Testis (tissue), 5 donors: ENCODE measurements around the gene CFAP36.

- PRO-cap, 3 experiments = no peak in any of the 3 experiments
- RAMPAGE, long total RNA, 2 experiments = no peak in any of the 2 experiments
- RRBS = no CpG with 5 or more reads among the region's 3 CpGs
Observed at GRCh38 chr2:54669820-54670208, 53.6 kb upstream of the EML6 start.

DNA sequence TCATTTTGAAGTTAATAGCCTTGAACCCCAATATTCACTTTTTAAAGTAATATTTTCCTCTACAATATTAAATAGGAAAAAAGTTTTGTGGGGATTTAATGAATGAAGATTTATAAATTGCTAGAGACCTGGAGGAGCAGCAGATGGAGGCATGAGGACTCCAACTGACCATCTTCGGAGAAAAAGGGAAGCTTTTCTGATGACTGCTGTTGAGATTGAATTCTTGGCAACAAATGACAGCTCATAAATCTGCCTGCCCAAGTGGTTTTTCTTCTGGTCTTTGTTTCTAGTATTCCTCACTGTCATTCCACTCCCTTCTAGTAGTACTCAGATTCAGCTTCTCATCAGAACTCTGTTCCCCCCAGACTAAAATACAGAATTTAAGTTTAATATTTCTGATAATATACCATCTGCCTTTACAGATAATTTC is 157.0 kb downstream of the EML6 start:
- PRO-cap, 3 experiments = no peak in any of the 3 experiments
- RAMPAGE, long total RNA, 2 experiments = no peak in any of the 2 experiments
- RRBS = no CpG with 5 or more reads among the region's 1 CpG

GRCh38 chr2:54901011-54901461 is 149.2 kb downstream of the RTN4 start:
- PRO-cap, 3 experiments = no peak in any of the 3 experiments
- RAMPAGE, long total RNA, 2 experiments = no peak in any of the 2 experiments
- RRBS = no CpG with 5 or more reads among the region's 3 CpGs

DNA sequence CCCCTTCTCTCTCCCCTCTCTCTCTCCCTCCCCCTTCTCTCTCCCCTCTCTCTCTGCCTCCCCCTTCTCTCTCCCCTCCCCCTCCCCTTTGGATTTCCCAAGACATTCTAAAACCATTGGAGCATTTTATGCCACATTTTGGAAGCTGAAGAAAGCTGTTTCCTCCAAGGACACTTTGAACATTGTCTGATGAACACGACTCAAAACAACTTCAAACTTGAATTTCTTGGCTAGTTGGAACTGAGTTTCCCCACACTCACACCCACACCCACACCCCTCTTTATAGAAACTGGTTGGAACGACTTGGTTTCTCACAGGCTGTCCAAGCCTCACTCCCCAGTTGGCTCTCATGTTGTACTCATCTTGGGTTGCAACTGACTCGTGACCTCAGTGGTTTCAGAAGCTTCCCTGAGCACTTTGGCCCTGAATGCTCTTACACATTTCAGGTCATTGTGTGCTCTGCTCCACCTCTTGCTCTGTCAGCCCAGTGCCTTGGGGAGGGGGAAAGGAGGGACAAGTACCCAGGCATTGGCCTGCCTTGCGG is 105.0 kb downstream of the RTN4 start:
- PRO-cap, 3 experiments = no peak in any of the 3 experiments
- RAMPAGE, long total RNA, 2 experiments = no peak in any of the 2 experiments
- RRBS = no CpG with 5 or more reads among the region's 4 CpGs

DNA sequence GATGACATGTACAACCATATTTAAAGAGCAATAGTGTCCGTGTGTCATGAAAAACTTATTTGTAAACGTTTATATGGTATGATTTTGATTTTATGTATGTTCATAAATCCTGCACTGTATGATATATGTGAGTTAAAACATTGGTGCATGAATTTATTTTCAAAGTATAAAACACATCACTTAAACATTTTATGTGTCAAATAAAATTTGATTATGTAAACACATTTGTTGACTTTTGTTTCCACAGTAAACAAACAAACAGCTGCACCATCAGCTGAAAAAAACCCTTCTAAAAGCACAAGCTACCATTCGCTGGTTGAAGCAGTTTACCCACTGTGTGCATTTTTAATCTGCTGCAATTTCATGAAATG is 78.5 kb downstream of the RTN4 start:
- PRO-cap, 3 experiments = no peak in any of the 3 experiments
- RAMPAGE, long total RNA, 2 experiments = no peak in any of the 2 experiments
- RRBS = no CpG with 5 or more reads among the region's 3 CpGs

- PRO-cap, 3 experiments = no peak in any of the 3 experiments
- RAMPAGE, long total RNA, 2 experiments = no peak in any of the 2 experiments
- RRBS = no CpG with 5 or more reads among the region's 2 CpGs
Observed at GRCh38 chr2:55010829-55011433, 39.3 kb downstream of the RTN4 start.

GRCh38 chr2:55018586-55019227 is 31.5 kb downstream of the RTN4 start:
- PRO-cap, 3 experiments = no peak in any of the 3 experiments
- RAMPAGE, long total RNA, 2 experiments = no peak in any of the 2 experiments
- RRBS = no CpG with 5 or more reads among the region's 2 CpGs

GRCh38 chr2:55026694-55027572 is 23.3 kb downstream of the RTN4 start:
- PRO-cap, 3 experiments = no peak in any of the 3 experiments
- RAMPAGE, long total RNA, 2 experiments = no peak in any of the 2 experiments
- RRBS = no CpG with 5 or more reads among the region's 10 CpGs

DNA sequence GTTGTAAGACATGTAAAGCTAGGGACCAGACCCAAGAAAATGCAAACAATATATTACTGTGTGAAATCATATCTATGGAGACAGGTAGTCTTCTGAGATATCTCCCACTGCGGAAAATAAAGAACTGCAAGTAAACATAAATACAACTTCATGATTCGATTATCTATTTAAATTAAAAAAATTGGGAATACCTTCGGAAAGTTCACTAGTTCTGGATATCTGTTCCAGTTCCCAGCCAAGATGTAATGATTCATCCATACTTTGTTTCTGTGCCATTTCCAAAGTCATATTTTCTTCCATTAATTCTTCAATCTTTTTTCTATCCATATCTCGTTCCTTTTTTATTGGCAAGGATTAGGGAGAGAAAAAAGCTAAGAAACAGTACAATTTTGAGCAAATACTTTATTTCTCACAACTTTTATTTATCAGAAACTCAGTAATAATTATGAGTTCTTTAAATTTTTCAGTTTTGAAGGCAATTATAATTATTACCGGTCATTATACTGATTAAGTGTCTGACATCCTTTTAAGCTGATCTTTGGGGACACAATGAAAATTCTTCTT is 74.5 kb upstream of the MTIF2 start:
- PRO-cap, 3 experiments = no peak in any of the 3 experiments
- RAMPAGE, long total RNA, 2 experiments = no peak in any of the 2 experiments
- RRBS = no CpG with 5 or more reads among the region's 5 CpGs

- PRO-cap, 3 experiments = peak in 3 of 3 experiments; most common plus-strand start chr2:55519674 (in 3)
- RAMPAGE, long total RNA, 2 experiments = start-site peak on the plus strand in 2 of 2 experiments, at chr2:55519615-55519840 at its widest, 2,101 to 5,147 reads per replicate
- RRBS = no CpG with 5 or more reads among the region's 23 CpGs
Observed at GRCh38 chr2:55519522-55519894, at the start of gene CFAP36. TSS of gene CFAP36 (plus strand) at chr2:55519718.

- PRO-cap, 3 experiments = peak in 1 of 3 experiments; most common plus-strand start chr2:55530989 (in 1); most common minus-strand start chr2:55530857 (in 1)
- RAMPAGE, long total RNA, 2 experiments = start-site peak on the plus strand in 1 of 2 experiments, at chr2:55530972-55531038 at its widest, 285 reads per replicate
- RRBS = no CpG with 5 or more reads among the region's 4 CpGs
Observed at GRCh38 chr2:55530766-55531239, 11.3 kb downstream of the CFAP36 start.

DNA sequence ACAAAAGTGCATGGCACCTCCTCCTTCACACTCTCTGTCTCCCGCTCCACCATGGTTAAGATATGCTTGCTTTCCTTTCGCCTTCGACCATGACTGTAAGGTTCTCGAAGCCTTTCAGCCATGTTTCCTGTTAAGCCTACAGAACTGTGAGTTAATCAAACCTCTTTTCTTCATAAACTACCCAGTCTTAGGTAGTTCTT is 42.8 kb downstream of the CFAP36 start:
- PRO-cap, 3 experiments = no peak in any of the 3 experiments
- RAMPAGE, long total RNA, 2 experiments = no peak in any of the 2 experiments
- RRBS = no CpG with 5 or more reads among the region's 4 CpGs

DNA sequence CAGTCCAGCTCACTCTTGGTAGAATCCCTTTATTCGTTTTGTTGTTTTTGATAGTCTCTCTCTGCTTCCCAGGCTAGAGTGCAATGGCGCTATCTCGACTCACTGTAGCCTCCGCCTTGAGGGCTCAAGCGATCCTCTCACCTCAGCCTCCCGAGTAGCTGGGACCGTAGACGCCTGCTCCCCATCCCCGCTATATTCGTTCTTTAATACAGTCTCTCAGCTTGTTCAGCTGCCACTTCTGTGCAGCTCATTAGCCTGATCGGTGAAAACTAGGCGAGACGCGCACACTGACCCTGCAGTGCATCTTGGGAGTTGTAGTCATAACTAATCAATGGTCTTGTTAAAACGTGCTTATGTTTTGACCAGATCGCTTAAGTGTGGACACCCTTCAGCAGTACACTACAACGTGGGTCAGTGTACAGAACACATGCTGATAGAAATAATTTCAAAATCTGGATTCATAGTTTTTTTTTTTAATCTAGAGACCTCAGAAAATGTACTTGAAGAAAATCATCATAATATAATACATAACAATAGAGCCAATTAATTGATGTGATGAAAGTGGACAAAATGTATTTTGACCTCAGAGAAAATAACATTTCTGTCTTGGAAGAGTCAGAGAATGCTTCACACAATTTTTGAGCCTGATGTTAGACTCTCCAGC is 1.3 kb upstream of the PPP4R3B start:
- PRO-cap, 3 experiments = peak in 3 of 3 experiments; most common minus-strand start position 271 of the sequence (in 2)
- RAMPAGE, long total RNA, 2 experiments = no peak in any of the 2 experiments
- RRBS = no CpG with 5 or more reads among the region's 17 CpGs

DNA sequence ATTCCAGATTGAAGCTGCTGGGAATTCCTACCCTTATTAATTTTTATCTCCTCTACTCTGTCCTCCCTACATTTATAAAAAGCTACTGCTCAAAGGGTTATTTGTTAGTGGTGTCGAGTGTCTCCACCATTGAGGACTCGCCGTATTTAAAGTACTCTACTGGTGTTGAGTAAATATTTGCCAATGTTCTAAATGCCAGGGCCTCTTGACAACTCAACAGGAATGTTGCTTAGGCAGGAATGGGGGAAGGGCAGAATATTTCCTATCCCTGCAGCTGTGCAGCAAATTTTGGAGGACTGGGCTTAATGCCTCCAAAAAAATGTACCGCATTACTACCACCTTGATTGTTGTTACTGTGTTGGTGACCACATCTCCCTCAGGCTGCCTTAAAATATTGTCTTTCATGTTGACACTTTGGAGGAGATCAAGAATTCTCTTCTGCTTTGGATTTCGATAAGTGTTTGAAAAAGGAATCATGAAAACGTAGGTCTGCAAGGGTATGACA is 84.4 kb downstream of the EFEMP1 start:
- PRO-cap, 3 experiments = no peak in any of the 3 experiments
- RAMPAGE, long total RNA, 2 experiments = no peak in any of the 2 experiments
- RRBS = no CpG with 5 or more reads among the region's 6 CpGs

- PRO-cap, 3 experiments = no peak in any of the 3 experiments
- RAMPAGE, long total RNA, 2 experiments = no peak in any of the 2 experiments
- RRBS = no CpG with 5 or more reads among the region's 5 CpGs
Observed at GRCh38 chr2:55843023-55843823, 80.4 kb downstream of the EFEMP1 start.

GRCh38 chr2:55862220-55862591 is 61.4 kb downstream of the EFEMP1 start:
- PRO-cap, 3 experiments = no peak in any of the 3 experiments
- RAMPAGE, long total RNA, 2 experiments = no peak in any of the 2 experiments
- RRBS = no CpG with 5 or more reads among the region's 3 CpGs

DNA sequence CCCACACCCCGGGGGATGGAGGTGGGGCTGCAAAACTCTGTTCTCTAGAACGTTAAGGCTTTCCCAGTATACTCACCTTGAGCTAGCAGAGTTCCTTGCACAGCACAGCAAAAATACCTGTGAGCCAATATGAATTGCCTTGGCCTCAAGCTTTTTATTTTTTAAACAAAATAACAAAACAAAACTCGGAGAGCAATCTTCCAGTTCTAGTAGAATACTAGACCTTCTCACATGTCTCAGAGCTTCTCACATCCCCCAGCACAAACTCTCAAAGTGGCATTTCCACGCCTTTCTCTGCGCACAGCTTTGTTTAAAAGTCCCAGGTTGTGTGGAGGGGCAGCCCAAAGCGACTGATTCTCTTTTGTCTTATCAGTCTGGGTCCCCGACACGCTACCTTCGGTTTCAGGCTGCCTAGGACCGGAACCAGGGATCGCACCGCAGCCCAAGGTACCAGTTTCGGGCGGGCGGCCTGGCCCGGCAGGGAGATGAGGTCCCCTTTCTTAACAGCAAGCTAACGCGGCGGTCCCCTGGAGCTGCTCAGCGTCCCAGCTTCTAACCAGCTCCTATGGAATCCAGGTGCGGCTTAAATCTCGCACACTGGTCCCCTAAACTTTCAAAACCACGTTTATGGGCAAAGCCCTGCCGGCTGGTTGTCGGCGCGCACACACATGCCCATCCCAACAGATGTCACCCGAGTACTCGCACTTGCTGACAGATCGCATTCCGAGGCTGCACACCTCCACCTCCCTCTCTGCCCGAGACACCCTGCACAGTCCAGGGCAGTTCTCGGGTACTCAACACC is 558 bp downstream of the EFEMP1 start:
- PRO-cap, 3 experiments = peak in 1 of 3 experiments; most common plus-strand start position 714 of the sequence (in 1)
- RAMPAGE, long total RNA, 2 experiments = no peak in any of the 2 experiments
- RRBS = 2% methylated on average over 7 of the region's 33 CpGs

DNA sequence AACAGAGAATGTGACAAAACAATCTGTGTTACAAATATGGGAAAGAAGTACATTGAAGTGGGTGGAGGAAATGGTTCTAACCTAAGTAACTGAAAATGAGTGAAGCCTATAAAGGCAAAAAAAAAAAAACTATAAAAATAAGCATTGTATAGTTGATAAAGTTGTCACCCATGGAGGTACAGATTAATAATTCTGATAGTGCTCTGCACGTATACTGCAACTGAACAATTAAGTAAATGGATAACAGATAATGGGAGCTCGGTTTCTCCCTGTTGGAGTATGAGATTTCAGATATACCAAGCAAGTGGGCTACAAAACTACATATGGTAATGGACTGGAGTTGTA is 22.6 kb downstream of the FANCL start:
- PRO-cap, 3 experiments = no peak in any of the 3 experiments
- RAMPAGE, long total RNA, 2 experiments = no peak in any of the 2 experiments
- RRBS = no CpG with 5 or more reads among the region's 2 CpGs

DNA sequence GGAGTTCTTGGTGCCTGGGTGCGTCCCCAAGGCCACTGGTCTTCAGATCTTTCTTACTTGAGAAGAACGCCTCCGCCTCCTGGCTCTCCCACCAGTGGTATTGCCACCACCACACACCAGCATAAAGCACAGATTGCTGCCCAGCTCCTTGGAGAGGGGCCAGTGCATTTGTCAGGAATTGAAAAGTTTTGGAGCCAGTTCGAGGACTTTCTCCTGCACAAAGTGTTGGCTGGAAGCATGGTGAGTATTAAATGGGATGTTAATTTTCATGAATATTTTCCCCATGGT is 684.5 kb upstream of the FANCL start:
- PRO-cap, 3 experiments = no peak in any of the 3 experiments
- RAMPAGE, long total RNA, 2 experiments = no peak in any of the 2 experiments
- RRBS = no CpG with 5 or more reads among the region's 4 CpGs

- PRO-cap, 3 experiments = no peak in any of the 3 experiments
- RAMPAGE, long total RNA, 2 experiments = no peak in any of the 2 experiments
- RRBS = no CpG with 5 or more reads among the region's 8 CpGs
Observed at GRCh38 chr2:59321885-59322343, 1080.8 kb upstream of the FANCL start.